Thoracic aorta (tissue), 1 donor: ENCODE results near the genes IMMP2L and LSMEM1.

DNA sequence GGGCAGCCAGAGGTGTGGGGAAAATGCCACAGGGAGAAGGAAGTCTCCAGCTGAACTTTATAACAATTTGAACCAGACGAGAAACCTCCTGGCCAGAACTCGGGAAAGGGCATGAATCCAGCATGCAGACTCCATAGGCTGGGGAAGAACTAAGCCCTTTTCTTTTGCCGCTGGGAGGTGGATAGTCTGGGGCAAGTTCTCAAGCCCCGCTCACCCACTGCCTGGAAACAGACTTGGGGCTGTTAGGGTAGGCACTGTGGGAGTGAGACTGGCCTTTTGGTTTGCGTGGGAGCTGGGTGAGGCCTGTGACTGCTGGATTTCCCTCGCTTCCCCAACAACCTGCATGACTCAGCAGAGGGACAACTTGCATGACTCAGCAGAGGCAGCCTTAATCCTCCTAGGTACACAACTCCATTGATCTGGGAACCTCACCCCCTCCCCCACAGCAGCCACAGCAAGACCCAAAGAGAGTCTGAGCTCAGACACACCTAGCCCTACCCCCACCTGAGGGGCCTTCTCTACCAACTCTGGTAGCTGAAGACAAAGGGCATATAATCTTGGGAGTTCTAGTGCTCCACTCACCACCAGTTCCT, 81.2 kb upstream of the LAMB4 start:
- RAMPAGE, long total RNA: no peak

DNA sequence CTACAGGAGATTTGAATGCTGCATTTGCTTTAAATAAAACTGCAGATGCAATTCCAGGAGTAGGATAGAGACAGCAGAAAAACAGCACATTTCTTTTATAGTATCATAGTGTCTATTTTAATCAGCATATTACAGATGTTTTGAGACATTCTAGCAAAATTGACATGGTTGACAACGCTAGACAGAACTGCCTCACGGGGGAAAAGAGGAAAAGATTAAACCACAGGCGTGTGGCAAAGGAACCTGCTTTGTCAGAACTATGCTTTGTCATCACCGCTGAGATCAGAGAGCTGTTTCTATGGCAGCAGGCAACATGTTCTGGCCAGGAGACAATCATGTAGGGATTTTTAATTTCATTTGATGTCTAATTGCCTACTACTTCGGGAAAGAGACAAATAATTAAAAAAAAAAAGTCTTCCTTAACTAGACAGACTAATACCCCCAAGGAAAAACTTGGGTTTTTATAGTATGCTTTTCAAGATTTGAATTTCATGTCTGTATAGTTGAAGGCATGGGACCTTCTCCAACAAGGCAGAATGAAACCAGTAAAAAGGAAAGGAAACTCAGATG, 40.0 kb downstream of the NRCAM start:
- RAMPAGE, long total RNA: no peak

GRCh38 chr7:108570378-108570947, 789 bp downstream of the DNAJB9 start:
- RAMPAGE, long total RNA: no peak

- RAMPAGE, long total RNA: no peak
Measured at GRCh38 chr7:109596816-109597345, 1027.2 kb downstream of the DNAJB9 start.

DNA sequence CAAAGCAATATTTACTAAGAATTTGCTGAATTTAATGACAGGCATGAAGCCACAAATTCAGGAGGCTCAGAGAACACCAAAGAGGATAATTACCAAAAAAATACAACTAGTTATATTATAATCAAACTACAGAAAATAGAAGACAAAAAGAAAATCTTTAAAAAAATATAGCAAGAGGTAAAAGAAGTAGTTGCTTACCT, 1127.7 kb downstream of the DNAJB9 start:
- RAMPAGE, long total RNA: no peak

DNA sequence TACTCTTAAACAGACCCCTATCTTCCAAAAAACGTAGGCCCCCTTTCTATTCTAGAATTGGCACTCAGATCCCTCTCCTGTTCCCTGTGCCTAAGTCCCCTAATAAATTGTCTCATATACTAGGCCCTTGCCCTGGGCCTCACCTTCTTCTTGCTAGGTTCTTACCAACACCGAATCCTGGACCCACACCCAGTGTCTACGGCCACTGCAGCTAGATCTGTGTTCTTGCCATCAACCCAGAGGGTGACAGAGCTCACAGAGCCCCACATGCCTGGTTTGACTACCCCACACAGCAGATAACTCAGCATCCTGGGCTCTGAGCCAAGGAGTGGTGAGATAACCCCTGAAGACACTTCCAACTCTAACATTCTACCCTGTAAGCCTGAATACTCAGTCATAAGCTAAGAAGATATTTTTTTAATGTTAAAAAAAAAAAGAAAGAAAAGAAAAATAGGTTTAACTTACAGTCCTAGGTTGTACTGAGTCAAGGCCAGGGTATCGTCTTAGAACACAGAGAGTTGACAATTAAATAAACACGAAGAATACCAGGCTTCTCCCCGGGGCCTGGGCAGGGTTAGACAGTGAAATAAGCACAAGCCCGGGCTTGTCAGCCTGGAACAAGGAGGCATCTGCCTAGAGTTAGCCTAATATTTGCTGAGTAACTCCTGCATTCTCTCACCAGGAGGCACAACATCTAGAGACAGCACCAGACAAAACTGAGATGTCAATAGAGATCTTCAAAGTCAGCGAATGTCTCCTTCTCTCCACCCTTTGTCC, 556.6 kb upstream of the LRRN3 start:
- RAMPAGE, long total RNA: no peak

DNA sequence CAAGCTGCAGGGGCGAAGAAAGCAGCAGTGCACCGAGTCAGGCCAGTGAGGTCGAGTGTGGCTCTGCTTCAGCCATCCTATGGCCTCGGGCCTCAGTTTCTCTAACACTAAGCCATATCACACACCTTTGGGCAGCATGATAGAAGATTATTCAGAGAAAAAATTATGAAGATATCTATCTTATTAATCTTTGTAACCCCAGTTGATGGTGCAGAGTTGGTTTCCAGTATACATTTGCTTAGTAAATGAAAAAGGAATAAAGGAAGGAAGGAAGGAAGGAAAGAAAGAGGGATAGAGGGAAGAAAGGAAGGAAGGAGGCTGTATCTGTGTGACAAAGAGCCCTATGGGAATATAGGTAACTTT, 448.2 kb upstream of the LRRN3 start:
- RAMPAGE, long total RNA: no peak

- RAMPAGE, long total RNA: start-site peak on the minus strand at chr7:110686814-110687031, 5 reads
Measured at GRCh38 chr7:110686322-110687344, 404.3 kb upstream of the LRRN3 start.

- RAMPAGE, long total RNA: start-site peak on the minus strand at chr7:111562475-111562488, 235 reads
Measured at GRCh38 chr7:111562340-111562818, at the start of gene IMMP2L. Gene IMMP2L (minus strand): TSS chr7:111562492.

GRCh38 chr7:111860380-111861017, 298.2 kb upstream of the IMMP2L start:
- RAMPAGE, long total RNA: no peak

GRCh38 chr7:112081804-112082661, 124.2 kb downstream of the DOCK4 start:
- RAMPAGE, long total RNA: no peak

DNA sequence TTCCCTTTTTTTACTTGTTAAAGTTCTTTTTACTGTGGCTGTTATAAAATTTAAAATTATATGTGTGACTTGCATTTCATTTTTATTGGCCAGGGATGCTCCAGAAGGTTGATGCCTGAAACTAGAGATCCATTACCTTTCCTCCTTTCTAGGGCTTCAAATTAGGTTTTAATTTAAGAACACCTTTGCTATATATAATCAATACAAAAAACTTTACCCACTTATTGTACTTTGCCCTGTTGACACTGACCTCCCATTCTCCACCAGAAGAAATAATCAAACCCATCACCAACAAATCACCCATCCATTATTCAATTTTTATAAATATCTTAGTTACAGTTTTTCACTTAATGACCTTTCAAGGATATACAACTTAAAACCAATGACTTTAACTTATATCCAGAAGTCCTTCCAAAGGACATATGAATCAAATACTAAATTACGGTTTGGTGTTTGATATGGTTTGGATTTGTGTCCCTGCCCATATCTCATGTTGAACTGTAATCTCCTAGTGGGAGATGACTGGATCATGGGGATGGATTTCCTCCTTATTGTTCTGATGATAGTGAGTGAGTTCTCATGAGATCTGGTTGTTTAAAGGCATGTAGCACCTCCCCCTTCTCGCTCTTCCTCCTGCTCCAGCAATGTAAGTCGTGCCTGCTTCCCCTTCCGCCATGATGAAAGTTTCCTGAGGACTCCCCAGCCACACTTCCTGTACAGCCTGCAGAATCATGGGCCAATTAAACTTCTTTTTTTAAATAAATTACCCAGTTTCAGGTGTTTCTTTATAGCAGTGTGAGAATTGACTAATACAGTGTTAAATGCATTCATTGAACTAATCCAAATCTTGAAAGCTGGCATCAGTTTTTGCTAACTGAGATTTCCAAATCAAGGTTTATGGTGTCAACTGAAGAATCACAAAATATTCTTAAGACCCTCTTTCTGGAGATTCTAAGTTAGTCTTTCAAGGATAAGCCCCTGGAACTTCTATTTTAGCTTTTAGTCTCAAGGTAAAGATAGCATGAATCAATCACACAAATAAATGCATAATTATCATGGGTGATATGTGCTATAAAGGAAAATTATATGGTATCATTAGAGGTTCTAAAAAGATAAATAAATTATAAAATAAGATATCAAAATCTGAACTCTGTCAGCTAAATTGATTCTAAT, 116.7 kb downstream of the DOCK4 start:
- RAMPAGE, long total RNA: no peak

DNA sequence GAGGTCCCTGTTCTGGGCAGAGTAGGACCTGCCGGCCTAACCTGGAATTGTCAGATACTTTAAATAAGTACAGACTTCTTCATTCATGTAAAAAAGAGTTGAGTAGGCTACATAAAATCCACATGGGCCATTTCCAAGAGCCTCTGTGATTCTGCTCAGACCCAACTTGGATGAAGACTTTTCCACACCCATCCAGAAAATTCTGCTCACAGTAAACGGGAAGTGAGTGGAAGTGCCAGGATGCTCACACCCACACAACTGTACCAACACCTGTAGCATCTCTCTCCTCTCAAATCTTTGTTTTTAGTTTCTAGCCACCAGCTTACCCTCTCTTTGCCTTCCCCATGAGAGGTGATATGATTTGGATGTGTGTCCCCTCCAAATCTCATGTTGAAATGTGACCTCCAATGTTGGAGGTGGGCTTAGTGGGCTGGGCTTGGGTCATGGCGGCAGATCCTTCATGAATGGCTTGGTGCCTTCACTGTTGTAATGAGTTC, 94.4 kb downstream of the DOCK4 start:
- RAMPAGE, long total RNA: no peak

DNA sequence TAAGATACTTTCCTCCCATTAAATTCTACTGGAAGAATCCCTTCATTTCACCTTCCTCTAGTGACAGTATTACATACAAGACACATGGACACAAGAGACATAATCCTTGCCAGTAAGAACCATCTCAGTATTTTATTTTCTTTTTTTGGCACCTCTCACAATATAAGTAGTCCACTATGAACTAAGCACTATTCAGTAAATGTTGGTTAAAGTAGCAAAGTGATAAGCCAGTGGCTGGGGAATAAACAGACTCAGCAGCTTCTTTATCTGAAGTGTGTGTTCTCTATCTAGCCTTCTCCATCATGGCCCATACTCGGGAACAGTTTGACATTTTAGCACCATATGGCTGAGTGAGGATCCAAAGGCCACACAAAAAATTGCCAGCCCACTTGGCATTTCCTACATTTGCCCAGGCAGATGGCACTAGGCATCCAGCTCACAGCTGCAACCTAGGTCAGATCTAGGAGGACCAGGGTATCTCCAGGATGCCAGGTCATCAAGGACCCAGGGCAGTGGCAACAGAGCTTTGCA, 62.0 kb downstream of the DOCK4 start:
- RAMPAGE, long total RNA: no peak

GRCh38 chr7:112257945-112258206, 51.4 kb downstream of the ZNF277 start:
- RAMPAGE, long total RNA: no peak

DNA sequence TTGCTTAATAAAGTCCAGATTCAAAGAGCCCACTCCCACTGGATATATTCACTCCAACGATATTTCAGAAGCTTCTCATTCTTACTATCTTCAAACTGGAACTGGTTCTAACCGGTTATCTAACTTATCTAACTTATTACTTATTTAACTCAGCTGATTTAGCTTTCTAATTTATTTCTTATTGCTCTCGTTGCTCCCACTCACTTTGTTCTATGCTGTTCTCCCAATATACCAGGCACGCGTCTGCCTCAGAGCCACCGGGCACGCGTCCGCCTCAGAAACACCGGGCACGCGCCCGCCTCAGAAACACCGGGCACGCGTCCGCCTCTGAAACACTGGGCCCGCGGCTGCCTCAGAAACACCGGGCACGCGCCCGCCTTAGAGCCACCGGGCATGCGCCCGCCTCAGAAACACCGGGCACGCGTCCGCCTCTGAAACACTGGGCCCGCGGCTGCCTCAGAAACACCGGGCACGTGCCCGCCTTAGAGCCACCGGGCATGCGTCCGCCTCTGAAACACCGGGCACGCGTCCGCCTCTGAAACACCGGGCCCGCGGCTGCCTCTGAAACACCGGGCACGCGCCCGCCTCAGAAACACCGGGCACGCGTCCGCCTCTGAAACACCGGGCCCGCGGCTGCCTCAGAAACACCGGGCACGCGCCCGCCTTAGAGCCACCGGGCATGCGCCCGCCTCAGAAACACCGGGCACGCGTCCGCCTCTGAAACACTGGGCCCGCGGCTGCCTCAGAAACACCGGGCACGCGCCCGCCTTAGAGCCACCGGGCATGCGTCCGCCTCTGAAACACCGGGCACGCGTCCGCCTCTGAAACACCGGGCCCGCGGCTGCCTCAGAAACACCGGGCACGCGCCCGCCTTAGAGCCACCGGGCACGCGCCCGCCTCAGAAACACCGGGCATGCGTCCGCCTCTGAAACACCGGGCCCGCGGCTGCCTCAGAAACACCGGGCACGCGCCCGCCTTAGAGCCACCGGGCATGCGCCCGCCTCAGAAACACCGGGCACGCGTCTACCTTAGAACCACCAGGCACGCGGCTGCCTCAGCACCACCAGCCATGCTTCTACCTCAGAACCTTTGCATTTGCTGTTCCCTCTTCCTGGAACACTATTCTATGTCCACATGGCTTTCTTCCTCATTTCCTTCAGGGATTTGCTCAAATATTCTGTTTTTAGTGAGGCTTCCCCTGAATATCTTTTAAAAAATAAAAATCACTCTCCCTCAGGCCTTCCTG, 58.8 kb upstream of the IFRD1 start:
- RAMPAGE, long total RNA: no peak

DNA sequence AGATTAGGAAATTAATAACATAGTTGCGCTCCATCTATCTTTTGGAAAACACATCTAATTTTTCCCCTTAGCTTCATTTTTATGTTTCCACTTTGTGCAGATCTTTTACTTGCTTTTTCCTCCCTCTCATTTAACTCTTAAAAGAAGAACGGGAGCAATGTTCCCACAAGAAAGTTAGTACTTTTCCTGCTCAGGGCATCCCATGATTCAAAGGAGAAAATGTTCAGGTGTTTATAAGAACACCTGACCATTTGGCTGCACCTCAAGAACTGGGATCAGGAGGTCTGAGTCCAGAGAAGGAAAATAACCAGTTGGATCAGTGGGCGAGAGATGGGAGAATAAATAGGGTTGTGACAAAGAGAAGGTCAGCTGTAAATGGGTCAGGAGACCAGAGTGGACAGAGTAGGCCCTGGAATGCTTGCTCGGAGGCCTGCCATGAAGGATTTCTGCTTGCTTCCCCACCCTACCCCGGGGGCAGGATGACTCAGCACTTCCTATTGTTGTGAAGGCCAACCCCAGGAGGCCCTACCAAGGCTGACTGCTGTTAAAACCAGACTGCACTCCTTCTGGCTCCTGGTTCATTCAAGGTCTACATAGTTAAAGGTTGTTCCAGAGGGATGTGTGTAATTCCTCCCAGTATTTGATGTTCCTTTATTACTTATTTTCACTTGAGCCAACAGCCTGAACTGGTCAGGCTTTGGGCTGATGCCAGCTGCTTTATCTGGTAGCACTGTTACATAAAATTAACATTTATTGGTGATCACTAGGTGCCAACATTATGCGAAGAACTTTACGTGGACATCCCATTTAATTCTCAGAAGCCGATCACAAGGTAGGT, 27.4 kb upstream of the IFRD1 start:
- RAMPAGE, long total RNA: no peak

GRCh38 chr7:112450885-112451428, 697 bp downstream of the IFRD1 start:
- RAMPAGE, long total RNA: no peak

- RAMPAGE, long total RNA: no peak
Measured at GRCh38 chr7:112480598-112481108, at the start of gene LSMEM1. Gene LSMEM1 (plus strand): TSS chr7:112480991.

- RAMPAGE, long total RNA: no peak
Measured at GRCh38 chr7:112788648-112789611, 1.3 kb downstream of the TMEM168 start.